Suprapubic skin (tissue), 4 donors: ENCODE data around the gene CHMP6.

- PRO-cap, result bidirectional peak, plus-strand start at chr17:79797423, minus-strand start at chr17:79797176
- RAMPAGE, long total RNA, 4 experiments, result no peak in any of the 4 experiments
Measured at GRCh38 chr17:79797251-79798069, 583 bp upstream of the CBX8 start.

DNA sequence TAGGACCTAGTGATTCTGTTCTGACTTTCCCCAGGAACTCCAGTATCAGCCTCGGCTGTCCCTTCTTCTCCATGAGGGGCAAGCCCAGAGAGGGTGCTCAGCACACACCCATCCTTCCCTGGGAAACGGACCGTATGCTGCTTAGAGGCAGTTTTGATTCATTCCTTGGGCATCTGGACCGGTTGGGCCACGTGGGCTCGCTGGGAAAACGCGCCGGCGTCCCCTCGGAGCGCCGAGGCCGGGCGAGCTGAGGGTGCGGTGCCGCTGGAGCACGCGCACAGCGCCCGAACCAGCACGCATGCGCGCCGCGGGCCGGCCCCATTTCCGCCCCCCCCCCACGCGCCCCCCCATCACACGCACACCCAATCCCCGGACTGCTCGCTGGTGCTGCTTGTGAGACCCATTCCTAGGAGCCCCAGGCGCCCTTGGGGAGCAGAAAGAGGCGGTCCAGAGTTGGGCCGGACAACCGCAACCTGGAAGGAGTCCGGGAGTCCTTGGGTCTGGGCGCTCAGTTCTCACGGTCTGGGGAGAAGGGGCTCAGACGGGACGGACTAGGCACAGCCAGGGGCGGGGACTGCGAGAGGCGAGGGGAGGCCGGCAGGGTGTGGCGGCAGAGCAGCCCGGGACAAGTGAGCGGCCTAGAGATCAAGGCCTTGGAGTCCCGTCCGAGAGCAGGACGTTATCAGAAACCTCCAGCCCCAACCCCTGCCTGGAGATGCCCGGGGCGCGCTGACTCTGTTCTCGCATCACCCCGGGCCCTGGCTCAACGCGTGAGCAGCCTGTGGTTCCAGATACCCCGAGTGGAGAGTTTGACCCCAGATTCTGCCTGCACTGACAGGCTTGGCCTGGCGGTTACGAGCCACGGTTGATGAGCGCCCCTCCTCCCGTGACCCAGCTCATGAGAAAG, 6.0 kb upstream of the CBX8 start:
- PRO-cap, result no peak
- RAMPAGE, long total RNA, 4 experiments, result no peak in any of the 4 experiments

DNA sequence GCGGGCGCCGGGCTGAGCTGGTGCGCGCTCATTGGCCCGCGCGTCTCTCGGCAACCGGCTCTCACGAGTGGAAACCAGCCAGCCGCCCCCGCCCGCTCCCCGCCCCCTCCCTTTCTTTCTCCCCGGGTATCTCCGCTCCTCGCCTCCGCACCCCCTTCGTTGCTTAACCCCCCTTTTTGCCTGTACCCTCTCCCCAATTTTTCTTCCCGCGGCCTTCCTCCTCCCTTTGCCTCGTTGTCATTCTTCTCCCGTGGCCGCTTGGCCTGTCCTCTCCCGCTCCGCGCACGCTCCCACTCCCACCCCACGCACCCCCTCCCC, 13.4 kb upstream of the CBX8 start:
- PRO-cap, result no peak
- RAMPAGE, long total RNA, 4 experiments, result no peak in any of the 4 experiments

DNA sequence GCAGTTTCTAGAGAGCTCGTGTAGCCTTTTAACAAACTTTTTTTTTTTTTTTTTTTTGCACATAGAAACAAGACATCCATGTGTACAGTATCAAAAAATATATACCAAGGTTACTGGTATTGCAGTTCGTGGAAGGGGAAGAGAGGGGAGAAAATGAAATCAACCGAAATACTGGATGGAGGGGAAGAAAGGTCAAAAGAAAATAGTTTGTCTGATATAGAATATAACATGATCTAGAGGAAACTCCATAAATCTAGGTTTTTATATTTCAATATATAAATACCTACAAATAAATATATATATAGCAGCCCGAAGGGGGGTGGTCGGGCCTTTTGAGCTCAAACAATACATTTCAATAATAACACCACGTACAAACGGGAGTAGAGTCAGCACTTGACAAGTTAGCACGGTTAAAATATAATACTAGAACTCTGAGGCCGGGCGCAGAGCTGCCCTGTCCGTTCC, 6.0 kb downstream of the CBX4 start:
- PRO-cap, result no peak
- RAMPAGE, long total RNA, 4 experiments, result no peak in any of the 4 experiments

GRCh38 chr17:79921633-79922446, 82.6 kb upstream of the CBX4 start:
- PRO-cap, result no peak
- RAMPAGE, long total RNA, 4 experiments, result no peak in any of the 4 experiments

- PRO-cap, result no peak
- RAMPAGE, long total RNA, 4 experiments, result no peak in any of the 4 experiments
Measured at GRCh38 chr17:79924403-79924798, 85.2 kb upstream of the CBX4 start.

DNA sequence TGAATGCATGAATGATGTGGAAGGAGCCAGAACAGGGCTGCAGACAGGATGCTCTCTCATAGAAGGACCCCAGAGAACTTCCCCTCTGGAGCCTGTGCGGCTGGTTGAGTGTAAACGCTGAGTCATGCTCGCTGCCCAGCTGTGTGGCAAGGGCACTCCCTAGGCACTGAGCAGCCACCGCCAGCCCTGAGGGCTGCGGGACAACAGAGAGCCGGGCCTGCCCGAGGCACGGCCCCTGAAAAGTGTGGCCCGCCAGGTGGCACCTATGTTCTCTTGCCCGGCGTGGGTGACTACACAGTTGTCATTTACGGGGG, 94.6 kb upstream of the CBX4 start:
- PRO-cap, result no peak
- RAMPAGE, long total RNA, 4 experiments, result no peak in any of the 4 experiments

- PRO-cap, result no peak
- RAMPAGE, long total RNA, 4 experiments, result no peak in any of the 4 experiments
Measured at GRCh38 chr17:79951214-79951806, 84.4 kb downstream of the TBC1D16 start.

DNA sequence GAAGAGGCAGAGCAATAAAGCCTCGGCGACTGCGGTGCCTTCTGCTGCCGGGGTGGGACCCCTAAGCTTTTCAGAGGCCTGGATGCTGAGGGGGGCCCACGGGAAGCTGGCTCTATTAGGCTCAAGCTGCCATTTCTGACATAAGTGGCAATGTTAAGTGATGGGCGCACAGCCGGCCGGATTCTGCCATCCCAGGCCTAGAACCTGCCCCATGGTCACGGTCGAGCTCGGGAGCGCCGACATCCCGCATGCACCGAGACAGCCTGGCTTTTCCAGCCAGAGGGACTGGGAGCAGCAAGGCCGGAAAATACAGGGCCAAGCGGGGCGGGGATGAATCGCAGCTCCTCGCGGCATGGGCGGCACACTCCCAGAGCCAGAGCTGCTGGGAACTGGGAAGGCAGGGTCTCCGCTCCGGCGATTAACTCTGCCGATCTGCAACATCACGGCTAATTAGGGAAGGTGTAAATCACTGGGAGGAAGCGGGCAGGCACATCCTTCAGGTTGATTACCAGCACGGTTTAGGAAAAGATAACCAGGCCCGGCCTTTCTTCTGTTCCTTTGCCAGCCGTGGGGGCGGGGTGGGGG, 57.7 kb downstream of the TBC1D16 start:
- PRO-cap, result bidirectional peak, plus-strand start at position 370 of the sequence, minus-strand start at position 272 of the sequence
- RAMPAGE, long total RNA, 4 experiments, result no peak in any of the 4 experiments

DNA sequence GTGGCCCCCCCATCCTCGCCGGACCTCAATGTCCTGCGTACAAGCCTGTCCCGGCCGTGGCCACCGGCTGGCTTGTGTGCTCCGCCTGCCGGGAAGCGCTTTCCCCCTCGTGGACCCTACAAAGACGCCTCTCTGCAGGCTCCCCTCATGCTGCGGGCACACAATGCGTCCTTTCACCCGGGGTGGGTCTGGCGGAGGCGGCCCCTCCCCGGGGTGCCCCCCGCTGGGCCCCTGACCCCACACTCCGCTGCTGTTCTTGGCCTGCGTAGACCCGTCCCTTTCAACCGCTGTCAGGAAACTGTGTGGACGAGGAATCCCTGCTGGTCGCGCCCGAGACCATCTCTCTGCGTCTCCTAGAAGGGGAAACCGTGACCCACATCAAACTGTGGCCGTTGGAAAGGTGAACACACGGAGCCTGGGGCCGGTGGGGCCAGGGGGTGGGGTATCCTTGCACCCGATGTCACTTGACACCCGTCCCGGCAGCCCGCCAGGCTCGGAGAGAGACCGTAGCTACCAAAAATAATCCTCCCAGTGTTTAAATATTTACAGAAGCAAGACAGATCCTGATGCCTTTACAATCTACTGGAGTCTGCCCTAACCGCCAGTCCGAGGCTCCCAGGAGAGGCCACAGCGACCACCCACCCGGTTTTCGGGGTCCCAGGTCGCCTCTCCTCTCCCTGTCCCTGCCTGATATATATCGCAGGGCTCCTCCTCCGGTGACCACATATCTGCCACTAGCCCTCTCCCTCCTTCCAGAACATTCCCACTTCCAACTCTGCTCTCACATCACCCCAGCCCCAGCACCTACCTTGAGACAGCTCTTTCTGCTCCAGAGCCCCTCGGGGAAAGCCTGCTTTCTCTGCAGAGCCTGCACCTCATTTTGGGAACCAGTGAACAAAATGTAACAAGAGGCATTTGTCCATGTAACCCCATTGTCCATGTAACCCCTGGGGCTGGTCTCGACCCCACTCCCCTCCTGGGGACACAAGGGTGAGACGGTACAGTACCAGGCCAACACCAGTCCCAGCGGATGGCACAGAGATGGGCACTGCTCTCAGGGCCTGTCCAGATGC, 43.3 kb downstream of the TBC1D16 start:
- PRO-cap, result no peak
- RAMPAGE, long total RNA, 4 experiments, result no peak in any of the 4 experiments

DNA sequence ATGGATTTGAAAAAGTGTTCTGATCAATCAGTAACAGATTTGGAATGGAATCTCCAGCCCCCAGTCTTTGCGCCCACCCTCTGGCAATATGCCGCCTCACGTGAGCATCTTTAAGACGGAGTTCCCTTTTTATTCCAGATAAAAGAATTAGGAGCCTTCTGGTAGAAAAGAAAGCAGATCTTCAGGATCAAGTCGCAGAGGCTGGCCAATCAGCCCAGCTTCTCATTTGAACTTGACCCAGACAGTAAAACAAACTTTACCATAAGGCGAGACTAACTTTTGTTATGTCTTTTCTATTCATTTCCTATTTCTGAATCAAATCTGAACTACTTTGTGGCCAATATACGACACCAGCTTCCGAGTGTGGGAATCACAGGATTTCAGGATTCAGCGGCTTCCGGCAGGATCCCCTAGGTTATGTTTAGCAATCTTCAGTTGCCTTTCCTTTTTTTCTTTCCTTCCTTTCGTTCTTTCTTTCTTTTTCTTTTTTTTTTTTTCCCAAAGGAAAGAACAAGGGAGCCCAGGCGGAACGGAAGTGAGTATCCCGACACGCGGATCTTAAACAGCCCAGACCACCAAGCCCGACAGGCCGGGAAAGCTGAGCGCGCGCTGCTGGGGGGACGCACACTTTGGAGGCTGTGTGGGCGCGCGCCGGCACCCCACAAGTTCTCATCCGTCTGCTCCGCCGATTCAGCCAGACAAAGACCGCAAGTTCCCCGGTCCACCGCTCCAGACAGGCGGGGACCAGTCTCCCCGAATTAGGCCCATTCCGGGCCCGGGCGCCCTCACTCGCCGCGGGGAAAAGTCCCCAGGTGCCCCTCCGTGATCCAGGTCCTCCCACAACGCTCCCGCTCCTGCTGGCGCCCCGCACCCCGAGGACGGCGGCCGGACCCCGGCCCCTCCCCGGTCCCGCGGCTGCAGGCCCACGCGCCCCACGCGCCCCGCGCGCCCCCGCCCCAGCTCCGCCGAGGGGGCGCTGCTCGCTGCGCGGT, 623 bp downstream of the TBC1D16 start:
- PRO-cap, result no peak
- RAMPAGE, long total RNA, 4 experiments, result no peak in any of the 4 experiments

DNA sequence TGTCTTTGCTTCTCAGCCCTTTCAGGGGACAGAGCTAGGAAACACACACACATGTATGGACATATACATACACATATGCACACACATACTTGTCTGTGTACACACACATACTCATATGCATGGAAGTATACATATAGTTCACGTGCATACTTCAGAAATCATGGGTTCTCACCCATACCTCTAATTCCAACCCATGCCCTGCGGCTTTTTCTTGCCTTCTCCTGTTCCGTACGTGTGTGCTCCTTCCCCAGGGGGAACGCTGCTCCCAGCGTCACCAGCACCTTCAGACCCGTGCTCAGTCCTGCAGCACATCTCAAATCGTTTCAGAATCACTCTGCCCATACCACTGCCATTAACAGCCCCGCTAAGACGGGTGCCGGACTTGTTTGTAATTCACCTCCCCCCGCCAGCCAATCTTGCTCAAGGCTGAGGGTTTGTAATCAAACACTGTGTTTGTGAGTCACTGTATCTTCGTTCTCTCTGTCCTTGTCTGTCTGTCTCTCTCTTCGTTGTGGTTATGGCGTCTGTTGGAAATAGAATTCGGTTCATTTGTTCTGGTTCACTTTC, 17.2 kb downstream of the CARD14 start:
- PRO-cap, result no peak
- RAMPAGE, long total RNA, 4 experiments, result no peak in any of the 4 experiments

DNA sequence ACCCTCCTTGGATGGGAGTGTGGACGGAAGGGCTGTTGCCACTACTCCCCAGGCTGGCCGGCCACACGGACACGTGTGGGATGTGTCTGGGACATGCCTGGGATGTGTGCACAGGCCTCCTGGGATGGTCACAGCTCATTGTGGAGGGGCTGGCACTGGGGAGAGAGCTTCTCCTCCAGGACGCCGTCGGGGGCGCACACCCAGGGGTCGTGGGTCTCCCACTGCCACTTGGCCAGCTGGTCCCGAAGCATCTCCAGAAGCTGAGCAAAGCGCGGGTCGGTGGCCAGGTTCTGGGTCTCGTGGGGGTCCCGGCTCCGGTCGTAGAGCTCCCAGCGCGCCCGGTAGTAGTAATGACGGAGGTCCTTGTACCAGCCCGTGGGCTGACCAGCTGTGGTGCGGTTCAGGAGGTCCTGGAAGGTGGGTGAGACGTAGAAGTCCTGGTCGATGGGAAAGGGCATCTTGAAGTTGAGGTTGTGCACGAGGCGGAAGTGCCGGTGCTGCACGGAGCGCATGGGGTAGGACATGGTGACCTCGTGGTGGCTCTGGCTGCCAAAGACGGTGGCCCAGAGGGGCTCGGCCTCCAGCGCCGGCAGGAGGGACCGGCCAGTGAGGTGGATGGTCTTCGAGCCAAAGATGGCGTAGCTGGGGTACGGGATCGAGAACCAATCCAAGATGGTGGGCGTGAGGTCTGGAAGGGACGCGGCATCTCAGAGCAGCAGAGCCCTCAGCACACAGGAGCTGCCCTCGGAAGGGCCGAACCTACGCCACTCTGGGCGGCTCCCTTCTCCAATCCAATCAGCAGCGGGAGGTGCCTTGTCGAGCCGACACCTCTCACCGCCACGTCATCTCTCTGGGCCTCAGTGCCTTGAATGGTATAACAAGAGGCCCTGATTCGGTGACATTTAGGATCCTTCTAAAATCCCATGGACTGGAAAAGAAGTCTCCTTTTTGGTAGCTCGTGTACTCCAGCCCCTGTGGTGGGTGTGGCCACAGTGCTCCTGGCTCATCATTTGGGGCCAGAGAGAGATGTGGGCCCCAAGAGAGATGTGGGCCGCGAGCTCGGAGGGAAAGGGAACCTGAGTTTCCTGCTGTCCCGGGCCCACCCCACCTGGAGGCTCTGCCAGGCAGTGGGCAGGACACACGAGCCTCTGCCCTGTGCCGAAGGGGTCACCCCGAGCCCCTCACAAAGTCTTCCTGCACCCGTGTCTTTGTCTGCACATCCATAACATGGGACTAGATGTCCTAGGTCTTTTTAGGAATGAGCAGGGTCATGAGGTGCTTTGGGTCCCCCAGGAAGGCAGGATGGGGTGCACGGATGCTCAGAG, 9.3 kb downstream of the SGSH start:
- PRO-cap, result no peak
- RAMPAGE, long total RNA, 4 experiments, result start-site peak on the plus strand in 1 of 4 experiments, centred at position 943 of the sequence, 8 reads per replicate

DNA sequence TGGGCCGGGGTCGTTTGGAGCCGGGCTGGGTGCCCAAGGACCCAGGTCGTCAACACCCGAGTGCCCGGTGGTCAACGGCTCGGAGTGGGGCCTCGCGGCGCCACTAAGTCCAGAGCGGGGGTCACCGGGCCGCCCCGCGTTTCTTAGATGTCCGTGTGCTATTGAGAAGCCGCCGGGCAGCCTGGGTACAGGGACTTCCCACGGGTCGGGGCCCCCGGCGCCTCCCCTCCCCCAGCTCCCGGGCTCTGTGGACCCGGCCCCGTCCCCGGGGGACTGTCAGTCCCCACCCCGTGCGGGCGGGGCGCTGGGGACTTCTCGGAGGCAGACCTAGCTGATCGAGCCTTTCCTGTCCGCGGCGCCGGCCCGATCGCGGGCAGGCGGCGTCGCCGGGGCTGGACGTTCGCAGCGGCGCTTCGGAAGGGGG, 613 bp upstream of the NPTX1 start:
- PRO-cap, result no peak
- RAMPAGE, long total RNA, 4 experiments, result no peak in any of the 4 experiments

- PRO-cap, result no peak
- RAMPAGE, long total RNA, 4 experiments, result no peak in any of the 4 experiments
Measured at GRCh38 chr17:80498130-80498801, 21.9 kb upstream of the NPTX1 start.

DNA sequence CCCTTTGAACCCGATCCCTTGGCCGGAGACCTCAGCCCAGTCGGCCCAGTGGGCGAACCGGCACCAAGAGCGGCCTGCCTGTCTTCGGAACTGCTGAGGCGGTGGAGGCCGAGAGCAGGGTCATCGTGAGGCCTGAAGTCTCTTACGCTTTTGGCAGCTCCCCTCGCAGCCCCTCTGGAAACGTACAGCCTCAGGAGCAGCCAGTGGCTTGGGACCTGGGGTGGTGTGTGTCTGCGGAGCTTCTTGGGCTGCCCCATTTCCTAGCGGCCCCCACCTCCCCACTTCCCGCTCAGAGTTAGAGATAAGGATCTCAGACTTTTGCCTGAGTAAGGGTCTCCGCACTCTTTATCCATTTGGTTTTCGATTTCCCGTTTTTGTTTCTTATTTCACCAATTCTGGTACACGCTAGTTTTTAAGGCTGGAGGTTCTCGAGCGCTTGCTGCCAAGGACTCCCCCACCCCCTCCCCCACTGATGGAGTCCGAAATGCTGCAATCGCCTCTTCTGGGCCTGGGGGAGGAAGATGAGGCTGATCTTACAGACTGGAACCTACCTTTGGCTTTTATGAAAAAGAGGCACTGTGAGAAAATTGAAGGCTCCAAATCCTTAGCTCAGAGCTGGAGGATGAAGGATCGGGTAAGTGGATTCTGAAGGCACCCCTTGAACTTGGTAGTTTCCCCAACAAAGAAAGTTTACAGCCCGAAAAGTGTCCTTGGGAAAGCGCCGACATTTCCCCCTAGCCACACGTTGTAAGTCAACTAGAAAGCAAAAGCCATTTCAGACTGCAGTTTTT, 715 bp downstream of the RPTOR start:
- PRO-cap, result no peak
- RAMPAGE, long total RNA, 4 experiments, result no peak in any of the 4 experiments

DNA sequence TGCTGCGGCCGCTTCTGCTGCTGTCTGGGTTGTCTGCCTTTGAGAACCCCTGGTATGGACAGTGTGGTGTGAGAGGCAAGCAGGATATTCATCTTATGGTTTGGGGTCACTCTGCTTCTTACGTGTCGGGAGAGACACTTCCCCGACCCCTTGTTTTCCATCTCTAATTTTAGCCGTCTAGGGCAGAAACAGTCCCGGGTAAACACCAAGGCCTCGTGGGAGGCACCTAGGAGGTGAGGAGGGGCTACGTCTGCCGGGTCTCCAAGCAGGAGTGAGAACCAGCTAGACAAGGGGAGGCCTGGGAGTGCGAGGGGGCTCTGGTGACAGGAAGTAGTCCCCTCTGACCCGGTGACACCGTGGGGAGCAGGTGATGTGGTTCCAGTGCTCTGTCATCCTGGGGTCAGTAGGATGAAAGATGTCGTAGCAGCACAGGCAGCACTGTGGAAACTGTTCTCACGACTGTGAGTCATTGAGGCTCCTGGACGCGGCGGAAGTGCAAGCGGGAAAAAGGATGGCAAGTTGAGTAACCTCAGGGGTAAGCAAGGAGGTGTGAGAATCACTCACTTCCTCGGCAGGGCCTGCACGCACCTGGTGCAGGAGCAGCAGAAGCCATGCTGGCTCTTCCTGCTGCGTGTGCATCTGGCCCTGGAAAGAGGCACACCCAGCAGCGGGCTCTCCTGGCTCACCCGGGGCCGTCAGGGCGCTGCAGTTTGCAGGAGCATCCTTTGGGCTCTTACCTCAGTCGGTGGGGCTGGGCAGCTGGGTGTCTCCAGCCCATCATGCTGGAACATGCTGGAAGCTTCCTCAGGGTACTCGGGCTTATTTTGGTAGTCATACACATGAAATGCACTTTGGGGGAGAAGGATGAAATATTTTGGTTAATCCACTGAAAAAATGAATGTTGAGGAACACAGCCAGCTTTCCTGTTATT, 176.5 kb downstream of the RPTOR start:
- PRO-cap, result no peak
- RAMPAGE, long total RNA, 4 experiments, result no peak in any of the 4 experiments

GRCh38 chr17:80824548-80824898, 167.1 kb upstream of the CHMP6 start:
- PRO-cap, result no peak
- RAMPAGE, long total RNA, 4 experiments, result no peak in any of the 4 experiments

DNA sequence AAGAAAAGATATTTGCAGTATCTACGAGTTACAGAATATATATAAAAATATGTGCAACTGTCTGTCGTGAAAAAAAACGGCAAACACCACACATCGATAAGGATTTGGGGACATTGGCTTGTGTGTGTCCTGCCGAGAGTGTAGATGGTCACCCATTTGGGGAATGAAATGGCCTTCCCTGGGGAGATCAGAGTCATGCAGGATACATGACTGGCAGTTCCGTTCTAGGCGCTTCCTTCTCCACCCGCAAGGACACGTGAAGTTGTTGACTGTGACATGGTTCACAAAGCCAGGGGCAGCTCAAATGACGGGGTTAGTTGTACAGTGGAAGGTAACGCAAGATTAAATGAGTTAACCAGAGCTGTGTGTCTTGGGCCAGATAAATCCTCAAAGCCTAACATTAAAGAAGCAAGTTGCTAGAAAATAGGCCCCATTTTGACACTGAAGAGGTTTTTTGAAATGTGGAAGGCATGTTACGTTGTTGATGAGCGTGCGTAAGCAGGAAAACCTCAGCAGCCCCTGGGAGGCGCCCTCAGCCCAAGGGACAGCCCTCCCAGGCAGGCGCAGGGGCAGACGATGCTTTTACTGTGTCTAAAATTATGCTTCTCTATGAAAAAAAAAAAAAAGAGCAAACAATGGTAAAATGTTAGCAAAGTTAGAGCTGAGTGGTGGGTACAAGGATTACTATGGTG, 35.9 kb upstream of the CHMP6 start:
- PRO-cap, result no peak
- RAMPAGE, long total RNA, 4 experiments, result no peak in any of the 4 experiments

DNA sequence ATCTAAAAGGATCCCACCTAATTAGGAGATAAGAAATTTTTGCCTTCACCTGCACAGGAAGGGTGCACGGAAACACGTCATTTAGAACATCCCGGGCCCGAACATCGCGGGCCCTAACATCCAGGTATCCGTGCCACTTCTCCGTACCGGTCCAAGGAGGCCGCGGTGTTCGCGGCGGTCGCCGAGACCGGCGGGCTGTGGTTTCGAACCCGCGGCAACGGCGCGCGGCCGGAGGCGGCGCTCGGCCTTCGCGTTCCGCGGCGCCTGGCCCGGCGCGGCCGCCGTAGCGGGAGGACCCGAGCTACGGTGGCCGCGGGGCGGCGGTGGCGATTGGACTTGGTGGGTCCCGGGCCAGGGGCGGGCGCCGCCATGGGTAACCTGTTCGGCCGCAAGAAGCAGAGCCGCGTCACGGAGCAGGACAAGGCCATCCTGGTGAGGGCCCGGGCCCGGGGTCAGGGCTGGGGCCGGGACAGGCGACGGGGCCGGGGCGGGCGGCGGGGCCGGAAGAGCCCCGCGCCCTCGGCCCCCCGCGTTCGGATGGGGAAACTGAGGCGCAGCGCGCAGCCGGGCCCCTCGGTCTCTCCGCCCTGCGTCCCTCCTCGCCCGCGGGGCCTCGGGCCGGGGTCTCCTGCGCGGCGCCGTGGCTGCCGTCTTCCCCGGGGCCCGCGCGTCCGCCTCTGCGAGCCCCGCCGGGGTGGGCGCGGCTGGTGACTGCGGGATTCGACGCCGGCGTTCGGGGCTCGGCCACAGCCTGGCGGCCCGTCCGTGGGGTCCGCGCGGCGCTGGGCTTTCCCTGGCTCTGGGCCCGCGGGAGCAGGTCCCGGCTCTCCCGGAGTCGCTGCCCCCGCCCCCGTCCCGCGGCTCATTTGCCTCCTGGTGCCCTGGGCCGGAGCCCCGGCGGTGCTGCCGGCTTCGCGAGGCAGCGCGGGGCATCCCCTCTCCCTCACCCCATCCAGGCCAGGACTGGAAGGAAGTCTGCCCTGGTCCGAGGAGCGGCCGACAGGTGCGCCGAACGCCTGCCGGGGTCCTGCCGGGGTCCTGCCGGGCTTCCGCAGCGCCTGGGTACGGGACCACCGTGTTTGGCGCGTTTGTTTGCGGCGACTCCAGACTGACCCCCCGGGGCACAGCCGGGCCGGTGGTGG, at the start of gene CHMP6:
TSS of gene CHMP6 (plus strand) at position 292 of the 1,142 bp plus-strand sequence.
- PRO-cap, result bidirectional peak, plus-strand start at position 299 of the sequence, minus-strand start at position 259 of the sequence; unidirectional peak, minus-strand start at position 678 of the sequence
- RAMPAGE, long total RNA, 4 experiments, result start-site peak on the plus strand in 3 of 4 experiments, centred at positions 320 to 342 of the sequence, 30 to 186 reads per replicate